ENCODE results near the gene GABRP.

DNA sequence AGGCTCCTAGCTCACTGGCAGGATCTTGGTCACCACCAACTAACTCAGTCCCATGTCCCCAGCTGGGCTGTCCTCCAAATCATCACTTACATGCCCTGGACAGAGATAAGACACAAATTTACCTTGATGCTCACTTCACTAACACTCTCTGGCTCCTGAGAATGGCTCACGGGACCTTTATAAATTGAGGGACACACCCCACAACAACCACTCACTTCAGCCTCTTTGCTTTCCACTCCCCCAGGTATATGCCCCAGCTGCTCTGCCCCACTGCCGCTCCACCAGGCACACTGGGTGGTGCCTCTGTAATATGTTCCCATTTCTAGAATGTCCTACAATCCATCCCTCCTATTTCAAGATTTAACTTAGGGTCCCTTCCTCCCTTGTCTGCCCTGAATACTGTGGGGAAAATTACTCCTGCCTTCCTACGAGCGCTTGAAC, 14.1 kb downstream of the LCP2 start:
- RRBS = no CpG with 5 or more reads among the region's 4 CpGs

DNA sequence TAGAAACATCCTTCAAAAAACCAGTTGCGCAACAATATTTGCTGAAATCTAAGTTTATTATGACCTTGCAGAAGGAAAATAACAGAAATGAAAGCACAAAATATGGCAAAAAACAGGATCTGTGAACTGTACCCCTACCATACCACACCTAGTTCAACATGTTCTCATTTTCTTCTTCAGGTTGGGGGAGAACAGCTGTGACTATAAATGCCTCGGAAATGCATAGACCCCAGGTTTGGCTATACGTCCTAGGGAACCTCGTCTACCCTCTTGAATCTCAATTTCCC, 1.4 kb downstream of the LCP2 start:
- RRBS = no CpG with 5 or more reads among the region's 4 CpGs

- RRBS = no CpG with 5 or more reads among the region's 13 CpGs
Observed at GRCh38 chr5:170333042-170333814, 35.7 kb upstream of the LCP2 start.

- RRBS = no CpG with 5 or more reads among the region's 3 CpGs
Observed at GRCh38 chr5:170404397-170404820, 15.2 kb upstream of the KCNMB1 start.

DNA sequence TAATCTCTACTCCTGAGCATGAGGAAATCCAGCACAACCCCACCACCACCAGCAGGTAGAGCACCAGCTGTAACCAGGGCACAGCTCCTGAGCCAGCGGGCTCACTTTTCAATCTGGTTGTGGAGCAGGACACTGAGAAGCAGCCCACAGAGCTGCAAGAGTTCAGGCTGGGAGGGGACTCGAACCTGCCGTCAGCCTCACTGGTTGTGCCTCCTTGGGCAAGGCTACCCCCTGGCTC, 10.0 kb upstream of the GABRP start:
- RRBS = no CpG with 5 or more reads among the region's 3 CpGs

DNA sequence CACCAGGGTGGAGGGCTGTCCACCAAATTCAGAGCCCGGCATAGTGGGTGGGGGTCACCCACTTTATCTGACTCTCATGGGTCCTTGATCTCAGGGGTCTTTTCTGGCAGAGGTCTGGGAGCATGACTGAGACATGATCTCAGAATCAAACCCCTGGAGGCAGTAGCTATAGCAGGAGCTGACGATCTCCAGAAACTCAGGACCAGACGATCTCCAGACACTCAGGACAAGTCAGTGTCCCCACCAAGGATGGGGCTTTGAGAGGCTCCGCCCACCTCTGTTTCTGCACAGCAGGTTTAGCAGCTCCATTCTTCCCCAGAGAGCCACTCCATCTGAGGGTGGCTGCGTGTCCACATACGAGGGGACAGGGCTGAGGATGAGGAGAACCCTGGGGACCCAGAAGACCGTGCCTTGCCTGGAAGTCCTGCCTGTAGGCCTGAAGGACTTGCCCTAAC, at the start of gene GABRP:
Gene GABRP, plus strand, starts transcription at position 326 of the 455 bp plus-strand sequence.
- RRBS = no CpG with 5 or more reads among the region's 7 CpGs

- RRBS = 5% methylated on average over 43 of the region's 105 CpGs
Observed at GRCh38 chr5:171450304-171451596, 31.3 kb downstream of the FGF18 start.

- RRBS = no CpG with 5 or more reads among the region's 2 CpGs
Observed at GRCh38 chr5:171676490-171676758, 109.2 kb upstream of the SMIM23 start.

DNA sequence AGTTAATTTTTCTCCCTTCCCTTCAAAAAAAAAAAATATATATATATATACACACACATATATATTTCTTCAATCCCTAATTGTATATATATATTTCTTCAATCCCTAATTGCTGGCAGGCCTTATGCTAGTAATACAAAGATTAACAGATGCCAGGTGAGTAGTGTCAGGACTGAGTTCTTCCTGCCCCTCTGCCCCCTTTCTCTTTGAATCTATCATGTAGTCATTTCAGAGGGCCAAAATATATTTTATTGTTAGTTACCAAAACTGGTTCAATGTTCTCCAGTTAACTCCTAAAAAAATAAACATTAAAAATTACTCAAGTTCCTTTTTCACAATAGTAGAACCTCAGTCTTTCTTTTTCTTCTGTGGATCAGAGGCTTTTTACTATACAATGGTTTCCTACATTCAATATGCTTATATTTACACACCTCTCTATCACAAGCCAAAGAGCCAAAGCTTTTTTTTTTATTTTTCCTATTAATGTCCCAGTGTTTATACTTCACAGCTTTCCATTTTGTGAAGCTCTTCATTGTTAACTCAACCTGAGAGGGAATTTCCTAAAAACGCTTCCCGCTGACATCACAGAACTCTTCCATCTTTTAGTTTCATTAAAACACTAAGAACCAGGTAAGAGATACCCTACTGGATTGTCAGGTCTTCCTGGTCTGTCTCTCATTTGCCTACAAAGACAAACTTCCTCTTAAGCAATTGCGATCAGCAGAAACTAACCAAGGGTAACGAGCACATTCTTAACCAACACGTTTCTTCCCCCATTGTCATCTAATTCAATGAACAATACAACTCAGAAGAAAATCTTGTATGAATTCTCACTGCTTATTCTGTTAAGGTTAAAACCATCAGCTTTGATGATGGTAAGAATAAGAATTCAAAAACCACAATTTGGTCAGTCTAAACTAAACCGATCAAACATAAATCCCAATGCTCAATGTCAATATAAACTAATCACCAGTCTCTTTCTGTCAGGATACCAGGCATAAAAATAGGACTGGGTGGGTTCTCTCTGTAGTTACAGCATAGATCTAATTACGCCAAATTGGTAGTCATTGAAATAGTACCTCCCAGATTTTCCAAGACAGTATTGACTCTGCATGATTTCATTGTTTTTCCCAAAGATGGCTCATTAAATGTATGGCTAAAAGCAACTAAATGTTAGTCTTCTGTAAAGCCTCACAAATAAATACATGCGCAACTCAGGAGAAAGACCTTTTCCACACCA, 6.7 kb downstream of the FBXW11 start:
- RRBS = no CpG with 5 or more reads among the region's 8 CpGs

DNA sequence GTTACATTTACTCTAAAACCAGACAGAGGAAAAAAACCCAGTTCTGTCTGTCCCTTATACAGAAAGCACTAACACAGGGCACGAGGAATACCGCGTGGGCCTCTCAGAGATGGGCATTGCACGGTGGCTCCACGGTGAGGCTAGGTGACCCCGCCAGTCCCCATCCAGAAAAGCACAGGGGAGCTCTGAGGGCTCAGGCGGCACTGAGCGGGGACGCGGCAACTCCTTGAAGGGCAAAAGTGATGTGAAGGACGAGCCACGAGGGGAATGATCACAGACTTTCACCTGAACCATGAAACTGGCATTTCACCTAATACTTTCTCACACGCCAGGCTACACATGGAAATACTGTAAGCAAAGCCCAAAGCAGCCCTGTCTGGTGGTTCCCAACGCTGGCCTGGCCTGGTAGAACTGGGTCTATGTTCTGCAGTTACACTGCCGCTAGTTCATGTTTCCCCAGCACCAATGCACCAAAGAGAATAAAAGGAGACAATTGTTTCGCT, 35.8 kb upstream of the FBXW11 start:
- RRBS = no CpG with 5 or more reads among the region's 16 CpGs

GRCh38 chr5:172082123-172082611, 75.7 kb upstream of the FBXW11 start:
- RRBS = no CpG with 5 or more reads among the region's 15 CpGs

DNA sequence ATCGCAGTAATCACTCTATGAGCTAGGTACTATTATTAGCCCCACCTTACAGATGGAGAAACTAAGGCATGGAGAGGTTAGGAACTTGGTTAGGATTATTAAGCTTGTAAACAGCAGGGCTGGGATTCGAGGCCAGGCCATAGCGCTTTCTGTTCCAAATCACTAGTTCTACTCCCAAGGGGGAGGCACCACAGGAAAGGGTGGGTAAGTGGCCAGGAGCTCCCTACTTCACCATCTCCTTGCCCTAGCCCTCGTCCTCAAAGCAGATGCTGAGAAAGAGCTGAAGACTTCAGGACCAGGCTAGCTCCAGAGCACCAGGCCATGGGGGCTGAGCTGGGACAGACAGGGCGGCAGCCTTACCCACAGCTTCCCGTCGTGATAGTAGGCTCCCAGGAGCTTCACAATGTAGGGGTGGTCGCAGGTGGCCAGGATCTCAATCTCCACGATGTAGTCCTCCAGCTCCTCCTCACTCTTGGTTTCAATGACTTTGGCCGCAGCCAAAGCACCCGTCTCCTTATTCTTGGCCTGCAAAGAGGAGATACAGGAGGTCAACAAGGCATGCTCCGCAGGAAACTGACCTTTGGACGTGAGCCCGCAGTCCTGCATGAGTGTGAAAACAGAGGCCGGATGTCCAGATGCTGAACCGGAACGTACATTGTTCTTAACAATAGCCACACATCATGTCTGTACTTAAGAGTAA, 31.6 kb downstream of the STK10 start:
- RRBS = no CpG with 5 or more reads among the region's 17 CpGs

DNA sequence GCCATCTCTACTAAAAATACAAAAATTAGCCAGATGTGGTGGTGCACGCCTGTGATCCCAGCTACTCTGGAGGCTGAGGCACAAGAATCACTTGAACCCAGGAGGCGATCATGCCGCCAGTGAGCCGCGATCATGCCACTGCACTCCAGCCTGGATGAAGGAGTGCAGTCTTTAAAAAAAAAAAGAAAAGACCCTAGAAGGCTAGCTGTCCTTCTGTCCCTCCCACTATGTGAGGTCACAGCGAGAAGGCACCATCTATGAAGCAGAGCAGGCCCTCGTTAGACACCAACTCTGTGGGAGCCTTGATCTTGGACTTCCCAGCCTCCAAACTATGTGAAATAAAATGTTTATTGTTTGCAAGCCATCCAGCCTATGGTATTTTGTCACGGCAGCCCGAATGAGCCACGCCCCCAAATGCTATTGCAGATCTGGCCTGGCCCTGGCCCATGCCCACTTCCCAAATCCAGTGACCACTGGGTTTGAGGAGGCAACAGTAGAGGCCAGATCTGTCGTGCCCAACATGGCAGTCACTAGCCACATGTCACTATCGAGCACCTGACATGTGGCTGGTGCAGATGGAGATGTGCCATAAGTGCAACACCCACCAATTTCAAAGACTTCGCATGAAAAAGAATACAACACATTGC, 10.9 kb downstream of the STK10 start:
- RRBS = no CpG with 5 or more reads among the region's 13 CpGs

DNA sequence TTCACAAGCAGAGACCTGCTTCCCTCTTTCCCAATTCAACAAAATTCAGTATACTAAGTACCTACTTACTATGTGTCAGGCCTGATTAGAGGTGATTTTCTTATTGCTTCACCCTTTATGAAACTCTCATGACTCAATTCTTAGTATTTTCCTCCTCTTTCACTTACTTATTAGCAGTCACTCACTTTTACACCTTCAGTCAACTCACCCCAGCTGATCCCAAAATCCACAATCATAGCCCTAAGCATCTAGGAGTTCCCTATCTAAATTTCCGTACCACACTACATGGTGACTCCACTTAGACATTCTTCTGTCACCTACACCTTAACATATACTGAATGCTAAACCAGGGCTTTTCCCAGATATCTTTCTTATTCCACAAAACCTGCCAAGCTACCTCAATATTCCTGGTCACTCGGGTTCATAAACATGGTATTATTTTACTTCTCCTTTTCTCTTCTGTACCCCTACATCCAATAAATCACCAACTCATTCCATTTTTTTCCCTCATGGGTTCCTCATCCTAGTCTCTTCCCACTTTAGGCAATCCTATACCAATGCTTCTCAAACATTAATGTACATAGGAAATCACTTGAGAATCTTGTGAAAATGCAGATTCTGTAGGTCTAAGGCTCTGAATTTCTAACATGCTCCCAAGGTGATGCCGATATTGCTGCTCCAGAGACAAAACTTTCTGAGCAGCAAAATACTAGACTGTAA, 7.9 kb downstream of the UBTD2 start:
- RRBS = no CpG with 5 or more reads among the region's 3 CpGs

- RRBS = no CpG with 5 or more reads among the region's 8 CpGs
Observed at GRCh38 chr5:172444722-172445398, 9.5 kb downstream of the SH3PXD2B start.

DNA sequence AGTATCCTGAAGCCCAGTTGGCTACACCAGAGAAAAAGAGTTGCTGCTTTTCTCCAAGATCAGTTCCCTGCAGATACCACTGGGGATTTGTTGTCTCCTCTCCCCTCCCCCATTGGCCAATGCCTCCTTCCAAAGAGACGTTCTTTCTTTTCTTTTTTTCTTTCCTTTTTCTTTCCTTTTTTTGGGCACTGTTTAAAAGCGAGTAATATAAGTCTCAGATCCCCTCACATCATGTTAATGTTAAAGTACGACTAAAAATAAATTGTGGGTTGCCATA, 66.4 kb upstream of the NEURL1B start:
- RRBS = no CpG with 5 or more reads among the region's 3 CpGs

GRCh38 chr5:172622004-172623221, 18.6 kb upstream of the NEURL1B start:
- RRBS = no CpG with 5 or more reads among the region's 23 CpGs

- RRBS = no CpG with 5 or more reads among the region's 14 CpGs
Observed at GRCh38 chr5:172778118-172778913, 7.3 kb upstream of the DUSP1 start.

DNA sequence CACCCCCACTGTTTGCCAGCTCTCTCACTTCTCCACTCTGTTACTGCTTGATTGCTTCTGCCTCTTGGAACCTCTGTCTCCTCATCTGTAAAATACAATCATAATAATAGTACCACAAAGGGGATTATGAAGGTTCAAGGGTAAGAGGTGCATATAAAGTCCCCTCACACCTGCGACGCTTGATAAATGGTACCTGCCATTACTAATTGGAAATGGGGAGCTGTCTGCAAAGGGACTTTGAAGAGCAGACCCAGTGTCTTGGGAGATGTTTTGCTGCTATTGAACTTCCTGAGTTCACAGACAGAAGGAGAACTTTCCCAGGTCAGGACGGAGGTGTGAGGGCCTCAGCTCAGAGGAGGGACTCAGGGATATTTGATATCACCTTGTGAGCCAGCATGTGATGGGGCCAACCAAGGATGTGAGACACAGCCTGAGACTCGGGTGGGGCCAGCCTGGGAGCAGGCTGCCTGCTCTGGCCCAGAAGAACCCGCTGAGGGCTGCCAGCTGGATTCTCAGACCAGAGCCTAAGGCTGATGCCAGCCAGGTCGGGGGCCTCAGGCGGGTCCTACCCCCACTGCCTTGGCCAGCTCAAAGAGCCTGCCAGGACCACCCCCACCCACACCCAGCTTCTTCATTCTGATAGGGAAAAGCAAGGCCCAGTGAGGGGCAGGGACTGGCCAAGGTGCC, 20.1 kb upstream of the DUSP1 start:
- RRBS = no CpG with 5 or more reads among the region's 7 CpGs

GRCh38 chr5:172793792-172794688, 23.0 kb upstream of the DUSP1 start:
- RRBS = no CpG with 5 or more reads among the region's 20 CpGs